Bronchus fibroblast of lung (primary cell): Measurements from ENCODE around the genes U2AF1 and TSPEAR.

GRCh38 chr21:42703950-42704465, 50.6 kb downstream of the PDE9A start:
- RAMPAGE, long total RNA: no peak

GRCh38 chr21:42723275-42723645, 69.8 kb downstream of the PDE9A start:
- RAMPAGE, long total RNA: no peak

- RAMPAGE, long total RNA: no peak
Measured at GRCh38 chr21:42864639-42865338, 14.6 kb downstream of the WDR4 start.

DNA sequence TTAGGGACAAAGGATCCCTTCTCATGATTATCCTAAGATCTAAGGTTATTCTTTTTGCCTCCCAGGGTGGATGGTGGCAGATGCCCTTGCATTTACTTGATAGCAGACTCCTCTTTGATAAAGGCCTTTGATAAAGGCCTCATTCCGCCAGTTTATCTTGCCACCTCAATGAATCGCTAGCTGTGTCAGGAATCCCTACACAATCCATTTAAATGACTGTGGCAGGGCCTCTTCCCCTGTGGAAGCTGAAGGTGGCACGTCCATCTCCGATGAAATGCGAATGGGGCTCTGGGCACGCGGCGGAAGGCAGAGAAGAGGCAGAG, 836 bp upstream of the NDUFV3 start:
- RAMPAGE, long total RNA: no peak

DNA sequence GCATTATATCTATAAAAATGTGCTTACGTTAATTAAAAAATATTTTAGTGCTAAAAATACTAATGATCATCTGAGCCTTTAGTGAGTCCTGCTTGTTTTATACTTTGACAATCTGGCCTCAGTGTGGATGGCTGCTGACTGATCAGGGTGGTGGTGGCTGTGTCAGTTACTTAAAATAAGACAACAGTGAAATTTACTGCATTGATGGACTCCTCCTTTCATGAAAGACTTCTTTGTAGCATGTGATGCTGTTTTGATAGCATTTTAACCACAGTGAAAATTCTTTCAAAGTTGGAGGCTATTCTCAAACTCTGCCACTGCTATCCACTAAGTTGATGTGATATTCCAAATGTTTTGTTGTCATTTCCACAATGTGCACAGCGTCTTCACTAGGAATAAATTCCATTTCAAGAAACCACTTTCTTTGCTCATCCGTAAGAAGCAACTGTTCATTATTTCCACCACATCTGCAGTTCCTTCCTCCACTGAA, 1.9 kb downstream of the PKNOX1 start:
- RAMPAGE, long total RNA: no peak

DNA sequence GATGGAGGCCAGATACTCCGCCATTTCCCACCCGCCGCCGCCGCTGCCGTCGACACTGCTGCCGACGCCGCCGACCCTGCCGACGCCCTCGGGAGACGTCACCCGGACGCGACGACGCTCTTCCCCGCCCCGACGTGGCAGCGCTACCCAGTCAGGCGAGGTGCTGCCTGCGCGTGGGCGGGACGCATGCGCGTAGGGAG, at the start of gene U2AF1:
U2AF1 (minus strand) TSS at position 100 of the 200 bp plus-strand sequence.
- RAMPAGE, long total RNA: no peak

GRCh38 chr21:43299372-43299736, 127.6 kb downstream of the SIK1 start:
- RAMPAGE, long total RNA: no peak

DNA sequence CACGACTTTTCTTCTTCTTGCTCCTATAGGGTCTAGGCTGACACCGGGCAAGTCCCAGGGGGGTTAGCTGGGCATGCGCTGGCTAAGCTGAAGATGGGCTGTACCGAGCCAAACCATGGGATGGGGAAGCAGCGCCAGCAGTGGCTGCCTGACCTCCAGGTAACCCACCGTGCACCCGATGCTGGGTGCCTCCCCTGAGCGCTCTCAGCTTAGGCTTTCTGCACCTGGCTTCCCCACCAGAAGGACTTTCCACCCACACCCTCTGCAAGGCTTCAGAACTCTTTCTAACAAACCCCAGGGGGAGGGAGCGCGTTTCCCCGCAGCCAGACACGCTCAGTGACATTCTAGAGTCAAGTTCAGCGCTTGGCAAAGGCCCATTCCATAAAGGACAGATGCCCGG, 108.0 kb downstream of the SIK1 start:
- RAMPAGE, long total RNA: no peak

DNA sequence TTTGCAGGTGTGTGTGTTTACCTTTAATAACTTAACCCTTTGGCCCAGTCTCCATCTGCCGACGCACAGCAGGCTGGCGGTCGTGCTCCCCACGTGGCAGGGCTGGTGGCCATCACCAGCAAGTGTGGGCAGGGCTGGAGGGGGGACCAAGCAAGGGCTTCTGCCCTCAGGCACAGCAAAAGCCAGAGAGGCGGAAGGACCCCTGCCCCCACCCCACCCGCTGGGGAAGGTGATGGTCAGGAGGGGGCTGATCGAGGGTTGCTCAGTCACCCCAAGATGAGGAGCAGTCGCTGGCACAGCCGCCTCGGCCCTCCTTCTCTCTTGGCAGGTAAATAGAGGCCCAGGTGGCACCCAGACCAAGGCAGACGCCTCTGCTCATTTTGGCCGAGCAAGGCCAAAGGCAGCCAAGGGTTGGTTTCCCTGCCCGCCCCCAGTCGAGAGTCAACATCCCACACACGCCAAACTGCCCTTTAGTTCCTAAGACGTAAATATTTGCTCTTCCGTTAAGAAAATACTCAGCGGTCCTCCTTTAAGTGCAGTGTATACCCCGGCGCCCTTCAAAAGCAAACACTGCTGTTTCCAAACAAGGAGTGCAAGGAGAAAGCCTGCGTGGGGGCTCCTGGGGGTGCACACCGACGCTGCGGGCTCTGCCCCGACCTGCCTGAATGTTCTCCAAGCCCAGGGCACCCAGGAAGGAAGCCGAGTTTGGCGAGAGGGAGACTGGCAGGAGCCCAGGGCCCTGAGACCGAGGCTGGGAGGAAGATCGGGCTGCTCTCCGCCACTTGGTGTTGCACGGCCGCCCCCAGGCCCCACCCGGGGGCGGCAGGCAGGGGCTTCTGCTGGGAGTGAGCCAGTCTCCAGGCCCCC, 82.7 kb downstream of the SIK1 start:
- RAMPAGE, long total RNA: no peak

DNA sequence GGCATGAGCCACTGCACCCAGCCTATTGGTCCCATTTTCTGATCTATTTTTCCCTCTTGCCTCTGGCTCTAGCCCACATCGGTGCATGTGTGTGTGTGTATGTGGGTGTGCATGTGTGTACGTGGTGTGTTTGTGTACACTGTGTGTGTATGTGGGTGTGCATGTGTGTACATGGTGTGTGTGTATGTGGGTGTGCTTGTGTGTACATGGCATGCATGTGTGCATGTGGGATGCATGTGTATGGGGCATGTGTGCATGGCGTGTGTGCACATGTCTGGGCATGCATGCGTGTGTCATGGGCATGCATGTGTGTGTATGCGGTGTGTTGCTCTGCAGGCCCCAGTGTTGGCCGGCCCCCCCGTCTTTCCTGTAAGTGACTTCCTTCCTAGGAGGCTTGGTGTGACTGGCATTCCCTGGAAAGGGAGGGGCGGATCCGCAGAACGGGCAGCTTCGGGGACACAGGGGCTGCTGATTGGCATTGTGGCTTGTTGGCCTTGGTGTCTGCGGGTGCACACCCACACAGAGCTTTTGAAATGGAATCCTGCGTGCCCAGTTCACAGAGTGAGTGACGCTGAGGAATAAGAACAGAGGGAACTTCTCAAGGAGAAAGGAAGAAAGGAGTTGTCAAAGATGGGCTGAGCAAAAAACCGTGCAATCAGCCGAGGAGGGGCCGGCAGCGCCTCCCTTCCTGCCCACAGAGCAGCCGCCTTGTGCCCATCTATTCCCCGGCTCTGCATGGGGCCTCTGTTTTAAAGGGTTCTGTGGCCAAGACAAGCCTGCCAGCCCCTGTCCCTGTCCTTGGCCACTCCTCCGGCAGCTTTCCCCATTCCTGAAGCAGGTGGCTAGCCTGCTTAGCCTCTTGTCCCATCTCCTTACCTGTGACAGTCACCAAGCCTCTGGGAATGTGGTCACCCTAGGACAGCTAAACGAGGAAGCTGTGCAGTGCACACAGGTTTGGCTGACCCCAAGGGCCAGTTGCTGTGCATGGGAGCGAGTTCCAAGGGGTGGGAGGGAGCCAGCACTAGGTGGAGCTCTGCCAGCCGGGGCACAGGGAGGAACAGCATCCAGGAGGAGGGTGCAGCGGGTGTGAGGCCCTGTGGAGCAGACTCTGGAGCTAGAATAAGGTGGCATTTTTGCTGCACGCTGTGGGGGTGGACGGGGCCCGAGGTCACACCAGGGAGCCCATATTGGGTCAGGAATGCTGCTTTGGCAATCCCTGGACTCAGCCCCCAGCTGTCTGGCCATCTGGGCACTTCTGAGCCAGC, 8.2 kb downstream of the PDXK start:
- RAMPAGE, long total RNA: no peak

DNA sequence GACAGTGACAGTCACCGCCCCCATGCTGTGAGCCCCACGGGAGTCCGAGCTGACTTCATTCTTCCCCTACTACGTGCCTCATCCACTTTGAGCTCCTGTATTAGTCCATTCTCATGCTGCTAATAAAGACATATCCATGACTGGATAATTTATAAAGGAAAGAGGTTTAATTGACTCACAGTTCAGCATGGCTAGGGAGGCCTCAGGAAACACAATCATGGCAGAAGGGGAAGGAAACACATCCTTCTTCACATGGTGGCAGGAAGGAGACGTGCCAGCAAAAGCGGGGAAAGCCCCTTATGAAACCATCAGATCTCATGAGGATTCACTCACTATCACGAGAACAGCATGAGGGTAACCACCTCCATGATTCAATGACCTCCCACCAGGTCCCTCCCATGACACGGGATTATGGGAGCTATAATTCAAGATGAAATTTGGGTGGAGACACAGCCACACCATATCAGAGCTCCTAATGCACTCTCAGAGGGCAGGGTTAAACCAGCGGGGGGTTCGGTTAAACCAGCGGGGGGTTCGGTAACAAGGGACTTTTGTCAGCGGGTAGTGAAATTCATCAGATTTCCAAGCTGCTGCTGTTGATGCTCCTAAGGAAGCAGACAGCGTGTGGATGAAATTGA, 4.5 kb downstream of the CSTB start:
- RAMPAGE, long total RNA: no peak

DNA sequence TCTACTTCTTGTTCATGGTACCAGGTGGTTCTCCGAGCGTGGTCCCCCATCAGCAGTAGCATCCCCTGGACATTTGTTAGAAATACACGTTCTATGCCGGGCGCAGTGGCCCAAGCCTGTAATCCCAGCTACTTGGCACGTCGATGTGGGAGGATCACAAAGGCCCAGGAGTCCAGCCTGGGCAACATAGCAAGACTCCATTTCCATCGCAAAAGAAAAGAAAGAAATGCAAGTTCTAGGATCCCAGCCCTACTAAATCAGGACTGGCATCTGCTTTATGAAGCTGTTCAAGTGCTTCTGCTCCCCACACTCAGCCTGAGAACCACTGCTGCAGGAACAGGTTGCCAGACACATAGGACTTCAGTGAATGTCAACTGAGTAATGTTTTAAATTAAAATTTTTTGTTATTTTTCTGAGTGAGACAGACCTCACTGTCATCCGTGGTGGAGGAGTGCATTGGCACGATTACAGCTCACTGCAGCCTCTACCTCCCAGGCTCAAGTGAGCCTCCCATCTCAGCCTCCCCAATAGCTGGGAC, 880 bp downstream of the RRP1 start:
- RAMPAGE, long total RNA: no peak

DNA sequence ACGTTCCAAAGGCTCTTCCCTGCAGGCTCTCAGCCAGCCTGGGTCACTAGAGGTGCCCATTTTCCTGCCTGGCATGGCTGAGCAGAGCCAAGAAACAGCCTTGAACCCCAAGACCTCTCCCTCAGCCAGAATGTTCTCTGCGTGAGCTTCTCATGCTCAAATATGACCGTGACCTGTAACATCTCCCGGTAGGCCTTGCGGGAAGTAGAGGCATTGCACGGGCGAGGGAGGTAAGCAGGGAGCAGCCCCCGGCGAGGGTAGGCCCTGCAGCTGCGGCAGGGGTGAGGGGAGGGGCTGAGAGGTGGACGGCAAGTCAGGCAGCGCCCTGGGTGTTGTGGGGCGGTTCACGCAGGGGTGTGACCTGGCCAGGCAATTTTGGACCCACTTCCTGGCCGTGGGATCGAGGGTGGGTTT, 20.0 kb downstream of the RRP1 start:
- RAMPAGE, long total RNA: no peak

DNA sequence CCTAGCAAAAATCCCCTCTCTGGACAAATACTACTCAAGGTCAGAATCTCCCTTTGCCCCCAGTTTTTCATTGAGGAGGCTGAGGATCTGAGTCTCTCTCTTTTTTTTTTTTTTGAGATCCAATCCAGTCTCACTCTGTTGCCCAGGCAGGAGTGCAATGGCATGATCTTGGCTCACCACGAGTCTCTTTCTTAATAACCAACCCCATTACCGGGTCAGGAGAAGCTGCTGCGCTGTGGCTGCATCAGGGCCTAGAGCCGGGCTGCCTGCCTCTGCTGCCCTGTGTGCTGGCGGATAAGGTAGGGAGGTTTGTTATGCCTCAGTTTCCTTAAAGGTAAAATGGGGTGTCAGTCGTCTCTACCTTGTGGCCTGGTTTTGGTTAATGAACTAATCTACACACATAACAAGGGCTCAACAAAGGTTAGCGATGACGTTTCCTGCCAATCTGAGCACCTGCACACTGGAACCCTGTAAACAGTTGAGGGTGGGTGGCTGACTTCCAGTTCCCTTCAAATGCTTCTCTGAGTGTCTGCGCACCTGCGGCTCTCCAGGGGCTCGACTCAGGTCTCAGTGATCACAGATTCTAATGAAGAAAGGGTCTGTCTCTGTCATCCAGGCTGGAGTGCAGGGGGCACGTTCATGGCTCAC, 3.5 kb upstream of the AGPAT3 start:
- RAMPAGE, long total RNA: no peak

- RAMPAGE, long total RNA: no peak
Measured at GRCh38 chr21:43865600-43866710, 932 bp downstream of the AGPAT3 start.

GRCh38 chr21:44058686-44059332, 46.7 kb downstream of the TRAPPC10 start:
- RAMPAGE, long total RNA: no peak

DNA sequence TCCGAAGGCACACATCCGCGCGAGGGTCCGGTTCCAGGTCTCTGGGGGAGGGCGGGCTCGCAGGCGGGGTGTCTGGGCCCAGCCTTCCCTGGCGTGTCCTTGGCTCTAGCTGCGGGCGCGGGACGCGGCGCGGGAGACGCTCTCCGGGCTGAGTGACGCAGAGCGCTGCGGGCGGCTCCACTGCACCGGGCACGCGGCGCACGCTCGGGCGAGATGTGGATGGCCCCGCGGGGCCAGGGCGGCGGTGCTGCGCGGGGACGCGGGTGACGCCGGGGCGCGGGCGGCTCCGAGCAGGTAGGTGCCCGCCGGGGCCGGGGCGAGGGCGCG, 3.5 kb upstream of the TRPM2 start:
- RAMPAGE, long total RNA: no peak

- RAMPAGE, long total RNA: no peak
Measured at GRCh38 chr21:44423421-44423743, 31.9 kb upstream of the LRRC3 start.

GRCh38 chr21:44455656-44456287, 462 bp downstream of the LRRC3 start:
- RAMPAGE, long total RNA: no peak

GRCh38 chr21:44711418-44712156, at the start of gene TSPEAR:
TSPEAR (minus strand) TSS chr21:44711572.
- RAMPAGE, long total RNA: no peak